Metanephros (tissue), 2 donors: ENCODE measurements around the gene MB.

- RAMPAGE, long total RNA, result no peak
Measured at GRCh38 chr22:35377817-35378332, 3.0 kb upstream of the HMOX1 start.

- RAMPAGE, long total RNA, result no peak
Measured at GRCh38 chr22:35430996-35431266, 31.0 kb downstream of the MCM5 start.

DNA sequence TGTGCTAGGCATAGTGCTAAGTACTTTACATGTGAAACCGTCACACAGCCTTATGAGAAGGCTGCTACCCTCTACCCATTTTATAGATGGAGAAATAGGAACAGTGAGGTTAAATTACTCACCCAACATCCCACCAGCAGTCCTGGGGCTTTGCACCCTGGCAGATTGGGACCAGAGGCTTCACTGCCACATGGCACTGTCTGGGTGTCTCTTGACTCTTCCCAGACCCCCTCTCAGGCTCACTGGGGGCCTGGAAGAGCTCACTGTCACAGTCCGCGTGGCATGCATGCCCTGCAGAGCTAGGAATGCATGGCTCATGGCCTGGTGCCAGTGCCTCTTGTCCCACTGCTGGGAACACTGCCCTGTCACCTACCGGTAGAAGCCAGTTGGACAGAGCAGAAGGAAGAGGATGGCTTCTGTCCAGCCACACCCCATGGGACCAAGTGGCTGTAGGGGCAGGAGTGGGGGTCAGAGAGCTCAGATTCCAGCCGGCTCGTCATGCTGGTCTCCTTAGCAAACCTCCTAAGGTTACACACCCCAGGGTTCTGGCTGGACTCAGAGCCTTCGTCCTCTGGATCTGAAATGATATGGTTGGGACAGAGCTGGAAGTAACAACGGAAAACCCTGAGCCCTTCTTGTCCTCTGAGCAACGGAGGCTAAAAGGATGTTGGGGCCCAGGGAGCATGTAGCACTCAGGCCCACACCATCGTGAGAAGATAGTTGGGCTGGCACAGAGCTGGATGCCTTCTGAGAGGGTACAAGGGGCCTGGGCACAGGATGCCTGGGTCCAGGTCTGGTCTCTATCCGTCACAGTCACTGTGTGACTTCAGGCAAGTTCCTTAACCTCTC lies 29.6 kb downstream of the MB start:
- RAMPAGE, long total RNA, result no peak

GRCh38 chr22:35616699-35618013 lies at the start of gene MB:
Gene MB, minus strand, starts transcription at chr22:35617329.
- RAMPAGE, long total RNA, result no peak

- RAMPAGE, long total RNA, result no peak
Measured at GRCh38 chr22:35751761-35752881, 34.4 kb downstream of the APOL5 start.

- RAMPAGE, long total RNA, result no peak
Measured at GRCh38 chr22:35766719-35767369, 49.2 kb downstream of the APOL5 start.

DNA sequence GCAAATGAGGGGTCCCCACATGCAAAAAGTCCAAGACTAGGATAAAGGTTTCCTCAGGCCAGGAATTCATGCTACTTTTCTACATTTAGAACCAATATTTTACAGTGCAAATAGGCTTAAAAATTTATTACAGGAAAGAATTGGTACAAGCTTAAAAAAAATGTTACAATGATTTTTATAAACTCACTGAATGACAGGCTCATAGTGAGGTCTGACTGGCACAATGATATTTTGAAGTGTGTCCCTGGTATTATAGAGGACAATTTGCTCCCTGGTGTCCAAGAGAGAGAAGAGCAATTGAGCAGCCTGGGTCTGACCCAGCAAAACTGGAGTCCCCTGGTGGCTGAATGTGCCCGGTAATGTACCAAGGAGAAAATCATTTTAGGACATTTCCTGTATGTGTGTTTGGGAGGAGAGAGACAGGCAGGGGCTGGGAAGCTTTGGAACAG lies 125.2 kb downstream of the APOL5 start:
- RAMPAGE, long total RNA, result no peak

GRCh38 chr22:35885196-35885655 lies 143.4 kb downstream of the RBFOX2 start:
- RAMPAGE, long total RNA, result no peak

GRCh38 chr22:35887406-35888044 lies 141.1 kb downstream of the RBFOX2 start:
- RAMPAGE, long total RNA, result no peak

DNA sequence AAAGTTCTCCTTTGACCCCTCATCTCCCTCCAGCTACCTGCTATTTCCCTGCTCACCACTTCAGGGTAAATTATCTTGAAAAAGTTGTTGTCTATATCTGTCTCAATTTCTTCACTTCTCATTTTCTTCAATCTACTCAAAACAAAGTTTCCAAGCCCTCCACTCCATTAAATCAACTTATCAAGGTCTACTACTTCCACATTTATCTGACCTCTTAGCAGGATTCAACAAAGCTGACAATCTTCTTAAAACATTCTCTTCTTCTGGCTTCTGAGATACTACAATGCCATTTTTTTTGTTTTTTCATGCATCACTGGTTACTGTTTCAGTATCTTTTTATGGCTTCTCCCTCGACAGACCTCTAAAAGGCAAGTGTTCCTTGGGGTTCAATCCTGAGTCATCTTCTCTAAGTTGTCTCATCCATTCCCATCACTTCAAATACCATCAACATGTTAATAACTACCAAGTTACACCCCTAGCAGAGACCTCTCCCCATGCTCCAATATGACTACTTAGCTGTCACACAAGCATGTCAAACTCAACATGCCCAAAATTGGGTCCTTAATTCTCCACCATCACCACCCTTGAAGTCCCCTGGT lies 125.5 kb downstream of the RBFOX2 start:
- RAMPAGE, long total RNA, result no peak

DNA sequence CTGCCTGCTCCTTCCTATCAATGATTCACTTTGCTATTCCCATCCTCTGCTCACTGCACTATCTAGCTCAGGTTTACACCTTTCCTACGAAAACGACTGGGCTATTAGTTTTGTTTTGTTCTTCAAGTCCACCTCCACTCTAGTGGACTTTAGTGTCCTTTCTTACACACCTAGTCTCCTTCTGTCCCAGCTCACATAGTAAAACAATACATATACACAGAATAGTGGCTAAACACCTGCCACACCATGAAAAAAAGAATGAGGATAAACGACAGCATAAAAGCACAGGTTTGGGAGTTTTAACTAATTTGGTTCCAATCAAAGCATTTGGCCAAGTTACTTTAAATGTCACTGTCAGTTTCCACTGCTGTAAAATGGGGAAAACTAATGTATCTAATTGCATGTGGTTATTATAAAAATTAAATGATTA lies 108.8 kb downstream of the RBFOX2 start:
- RAMPAGE, long total RNA, result no peak

DNA sequence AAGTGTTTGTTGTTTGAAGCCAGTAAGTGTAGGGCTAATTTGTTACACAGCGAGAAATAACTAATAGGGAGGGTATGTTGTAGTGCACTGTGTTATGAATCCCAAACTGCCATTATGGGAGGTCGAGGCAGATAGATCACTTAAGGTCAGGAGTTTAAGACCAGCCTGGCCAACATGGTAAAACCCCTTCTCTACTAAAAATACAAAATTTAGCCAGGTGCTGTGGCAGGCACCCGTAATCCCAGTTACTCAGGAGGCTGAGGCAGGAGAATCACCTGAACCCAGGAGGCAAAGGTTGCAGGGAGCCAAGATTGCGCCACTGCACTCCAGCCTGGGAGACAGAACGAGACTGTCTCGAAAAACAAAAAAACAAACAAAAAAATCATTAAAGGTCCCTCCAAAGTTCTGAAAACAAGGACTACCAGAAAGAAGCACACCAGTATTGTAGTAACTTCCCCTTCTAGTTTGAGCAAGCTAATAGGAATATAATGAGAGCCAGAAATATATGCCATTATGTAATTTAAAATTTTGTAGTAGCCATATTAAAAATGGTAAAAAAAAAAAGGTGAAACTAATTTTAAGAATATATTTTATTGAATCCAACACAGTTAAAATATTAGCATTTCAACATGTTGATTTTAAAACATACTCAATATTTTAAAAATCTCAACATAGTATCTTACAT lies 34.9 kb downstream of the RBFOX2 start:
- RAMPAGE, long total RNA, result no peak

GRCh38 chr22:36026715-36027078 lies 1.9 kb downstream of the RBFOX2 start:
- RAMPAGE, long total RNA, result no peak

DNA sequence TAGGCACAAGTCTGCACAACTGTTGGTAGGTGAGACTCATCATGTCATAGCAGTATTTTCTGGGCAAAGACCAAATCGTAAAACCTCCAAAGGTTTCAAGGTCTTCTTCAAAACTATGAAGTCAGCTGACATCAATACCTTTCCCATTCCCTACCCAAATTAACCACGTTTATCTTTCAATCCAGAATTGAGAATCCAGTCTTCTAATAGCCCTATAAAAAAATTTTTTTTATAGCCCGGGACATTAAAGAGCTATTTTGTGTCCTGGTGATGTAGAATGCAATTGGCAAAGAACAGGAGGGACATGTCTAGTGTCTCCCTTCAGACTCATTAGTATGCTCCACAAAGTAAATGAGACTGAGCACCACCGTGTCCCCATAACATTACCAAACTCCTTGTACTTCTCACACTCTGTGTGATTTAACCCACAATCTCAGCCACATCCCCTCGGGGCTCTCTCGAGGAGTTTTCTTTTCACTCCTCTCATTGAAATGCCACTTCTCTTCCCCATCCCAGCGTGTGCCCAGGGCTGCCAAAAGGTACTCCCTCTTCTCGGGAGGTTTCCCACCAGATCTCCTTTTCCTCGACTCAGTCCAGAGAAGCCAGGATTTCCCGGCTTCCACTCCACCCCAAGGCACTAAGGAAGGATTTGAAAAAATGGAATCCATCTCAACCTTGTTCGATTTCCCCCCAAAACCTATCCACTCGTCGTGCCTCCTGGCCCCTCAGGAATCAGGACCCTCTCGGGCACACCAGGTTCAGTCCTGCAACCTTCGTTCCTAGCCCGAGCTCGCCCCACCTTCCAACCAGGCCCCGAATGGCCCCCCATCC lies 1.1 kb downstream of the RBFOX2 start:
- RAMPAGE, long total RNA, result no peak

DNA sequence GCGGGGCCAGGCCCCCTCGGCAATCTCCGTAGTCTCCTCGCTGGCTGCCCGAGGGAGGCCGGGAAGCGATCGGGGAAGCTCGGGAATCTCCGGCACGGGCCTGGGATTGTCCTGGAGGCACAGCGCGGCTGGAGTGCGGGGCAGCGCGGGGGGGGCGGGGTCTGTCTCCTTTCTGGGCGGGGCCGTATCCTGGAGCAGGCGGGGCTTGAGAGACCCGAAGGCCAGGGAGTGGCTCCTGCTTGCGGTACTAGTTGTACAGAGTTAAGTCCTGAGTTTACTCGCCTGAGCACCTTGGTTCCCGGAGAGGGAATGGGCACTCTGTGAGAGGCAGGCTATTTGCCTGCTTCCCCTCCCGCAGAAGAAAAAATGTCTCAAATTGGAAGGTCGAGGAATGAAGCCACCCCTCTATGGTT lies 421 bp upstream of the RBFOX2 start:
- RAMPAGE, long total RNA, result no peak

GRCh38 chr22:36052441-36052994 lies 23.9 kb upstream of the RBFOX2 start:
- RAMPAGE, long total RNA, result no peak

DNA sequence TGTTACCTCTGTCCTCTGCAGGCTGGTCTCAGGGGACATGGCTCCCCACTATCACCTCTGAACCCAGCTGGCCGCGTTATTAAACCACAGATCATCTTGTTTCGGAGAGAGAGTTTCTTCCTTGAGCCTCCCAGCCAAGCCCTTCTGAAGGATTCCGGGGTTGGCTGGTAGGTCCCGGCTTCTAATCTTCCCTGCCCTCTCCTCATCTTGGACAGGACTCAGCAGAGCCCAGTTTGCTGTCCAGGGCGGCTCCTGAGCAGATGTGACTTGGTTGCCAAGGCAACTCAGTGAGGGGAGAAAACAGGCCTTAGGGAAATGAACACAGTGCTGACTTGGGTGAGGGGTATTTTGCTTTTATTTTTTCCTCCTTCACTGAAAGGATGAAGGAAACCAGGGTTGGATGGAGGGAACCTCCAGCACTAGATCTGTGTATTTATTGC lies 13.2 kb downstream of the APOL3 start:
- RAMPAGE, long total RNA, result no peak

DNA sequence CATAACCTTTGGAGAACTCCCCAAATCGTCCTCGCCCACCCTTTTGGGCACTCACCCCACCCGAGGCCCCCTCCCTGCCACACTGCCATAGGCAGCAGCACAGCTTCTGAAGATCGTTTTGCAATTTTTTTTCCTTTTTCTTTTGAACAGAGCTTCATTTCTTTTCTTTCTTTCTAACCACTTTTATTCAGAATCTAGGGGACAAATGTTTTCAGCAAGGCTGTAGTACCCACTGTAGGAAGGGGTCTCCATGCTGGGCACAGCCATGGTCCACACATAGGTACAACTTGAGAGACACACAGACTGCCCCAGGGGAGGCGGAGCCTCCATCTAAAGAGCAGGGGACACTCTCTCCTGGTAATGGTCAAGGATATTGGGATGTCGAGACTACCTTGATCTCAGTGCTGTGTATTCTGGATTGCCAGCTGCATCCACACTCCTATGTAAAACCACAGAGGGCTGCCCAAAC lies 2.8 kb upstream of the APOL3 start:
- RAMPAGE, long total RNA, result no peak

GRCh38 chr22:36196863-36197452 lies 4.7 kb downstream of the APOL4 start:
- RAMPAGE, long total RNA, result no peak

DNA sequence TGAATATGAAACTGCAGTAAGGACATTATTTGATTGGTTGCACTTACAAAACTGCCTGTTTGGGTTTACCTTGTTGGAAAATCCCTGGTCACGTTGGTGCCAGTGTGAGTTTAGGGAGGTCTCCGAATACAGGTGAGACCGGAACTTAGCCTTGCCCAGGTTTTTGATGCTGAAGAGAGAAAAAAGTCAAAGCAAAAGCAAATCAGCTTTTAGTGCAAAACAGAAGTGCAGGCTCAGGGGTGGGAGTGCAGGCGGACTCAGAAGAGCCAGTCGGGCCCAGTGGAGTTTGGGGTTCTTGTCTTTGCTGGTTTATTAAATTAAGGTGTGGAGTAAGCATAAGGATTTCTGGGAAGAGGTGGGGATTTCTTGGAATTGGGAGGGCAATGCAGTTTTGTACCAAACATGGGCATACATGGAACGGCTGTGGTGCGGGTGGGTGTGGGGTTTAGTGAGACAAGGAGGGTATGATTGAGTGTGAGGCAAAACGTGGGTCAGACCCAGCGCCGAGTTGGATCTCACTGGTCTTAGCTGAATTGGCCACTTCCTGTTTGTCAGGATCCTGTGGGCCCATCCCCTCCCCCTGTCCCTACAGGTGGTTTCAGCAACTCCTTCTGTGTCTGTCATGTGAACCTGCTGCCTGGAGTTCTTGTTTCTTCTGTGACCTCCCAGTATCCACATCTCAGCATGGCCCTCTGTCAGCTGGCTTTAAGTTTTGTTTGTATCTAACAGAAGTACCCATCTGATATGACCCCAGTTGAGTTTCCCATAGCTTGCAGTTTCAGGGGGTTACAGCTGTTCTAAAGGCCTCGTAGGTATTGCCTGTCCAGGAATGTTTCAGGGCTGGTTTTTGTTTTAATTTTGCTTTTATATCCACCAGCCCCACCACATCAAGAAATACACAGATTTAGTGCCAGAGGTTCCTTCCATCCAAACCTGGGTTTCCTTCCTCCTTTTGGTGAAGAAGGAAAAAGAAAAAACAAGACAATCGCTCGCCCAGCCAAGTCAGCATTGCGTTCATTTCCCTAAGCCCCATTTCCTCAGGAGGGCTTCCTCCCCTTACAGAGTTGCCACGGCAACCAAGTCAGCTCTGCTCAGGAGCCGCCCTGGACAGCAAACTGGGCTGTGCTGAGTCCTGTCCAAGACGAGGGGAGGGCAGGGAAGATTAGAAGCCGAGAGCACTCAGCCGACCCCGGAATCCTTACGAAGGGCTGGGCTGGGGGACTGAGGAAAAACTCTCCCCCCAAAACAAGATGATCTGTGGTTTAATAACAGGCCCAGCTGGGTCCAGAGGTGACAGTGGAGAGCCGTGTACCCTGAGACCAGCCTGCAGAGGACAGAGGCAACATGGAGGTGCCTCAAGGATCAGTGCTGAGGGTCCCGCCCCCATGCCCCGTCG lies 6.0 kb downstream of the APOL1 start:
- RAMPAGE, long total RNA, result no peak